ENCODE measurements around the genes CORO7, ZNF500 and ROGDI.

DNA sequence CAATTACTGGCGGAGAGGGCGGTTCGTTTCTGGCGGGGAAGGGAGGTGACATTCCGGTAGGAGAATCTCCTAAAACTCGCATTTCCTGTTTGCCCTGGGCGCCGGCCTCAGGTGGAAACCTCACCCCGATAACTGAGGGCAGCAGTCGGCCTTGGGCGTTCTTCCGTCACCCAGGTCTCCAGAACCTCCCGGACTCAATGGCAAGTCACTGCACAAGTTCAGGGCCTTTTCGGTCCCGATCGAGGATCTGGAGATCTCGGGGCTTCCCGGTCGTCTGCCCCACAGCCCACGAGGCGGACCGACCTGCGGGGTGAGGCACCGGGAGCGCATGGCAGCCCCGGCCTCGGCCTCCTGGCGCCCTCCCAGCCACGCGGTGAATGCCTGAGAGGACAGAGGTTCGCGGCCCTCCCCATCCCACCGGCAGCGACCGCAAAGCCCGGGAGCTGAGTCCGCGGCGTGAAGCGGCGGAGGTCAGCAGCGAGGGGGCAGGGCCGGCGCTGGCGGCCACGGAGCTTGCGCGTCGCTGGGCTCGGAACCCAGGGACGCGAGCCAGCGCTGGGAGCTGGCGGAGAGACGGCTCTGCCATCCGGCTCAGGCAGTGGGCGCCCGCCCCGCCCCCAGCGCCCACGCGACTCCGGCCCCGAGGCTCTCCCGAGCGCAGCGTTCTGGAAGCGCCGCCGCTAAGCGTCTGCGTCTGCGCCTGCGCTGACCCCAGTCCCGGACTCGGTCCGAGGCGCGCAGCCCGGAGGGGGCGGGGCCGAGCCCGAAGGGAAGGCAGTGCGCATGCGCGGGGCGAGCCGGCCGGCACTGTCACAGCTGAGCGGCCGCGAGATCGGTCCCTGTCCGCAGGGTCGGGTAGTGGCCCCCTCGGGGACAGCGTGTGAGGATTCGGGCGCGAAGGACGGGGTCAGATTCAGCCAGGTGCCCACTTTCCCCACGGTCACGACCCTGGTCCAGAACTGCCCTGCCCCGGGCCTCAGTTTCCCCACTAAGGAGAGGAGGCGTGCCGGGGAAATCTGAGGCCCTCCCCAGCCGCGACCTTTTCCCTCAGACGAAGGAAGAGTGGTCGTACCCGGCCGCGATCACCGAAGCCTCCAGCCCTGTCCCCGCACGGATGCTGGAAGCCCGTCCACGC, 58.2 kb downstream of the SRL start:
- RRBS, result 5% methylated on average over 80 of the region's 118 CpGs

- RRBS, result no CpG with 5 or more reads among the region's 19 CpGs
These were observed 2.3 kb downstream of the SRL start for GRCh38 chr16:4239545-4240089.

DNA sequence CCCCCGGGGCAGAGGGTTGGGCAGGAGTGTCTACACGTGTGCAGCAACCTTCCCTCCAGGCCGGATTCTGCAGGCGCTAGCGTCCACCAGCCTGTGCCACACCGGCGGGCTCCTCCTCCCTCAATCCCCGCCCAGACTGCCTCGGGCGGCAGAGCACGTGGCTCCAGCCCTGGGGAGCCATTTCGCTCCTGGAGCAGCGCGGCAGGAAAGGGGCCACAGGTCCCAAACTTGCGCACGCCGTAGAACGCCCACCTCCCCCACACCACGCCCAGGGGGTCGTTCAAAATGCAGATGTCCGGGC, 1.7 kb downstream of the TFAP4 start:
- RRBS, result 6% methylated on average over 3 of the region's 21 CpGs

DNA sequence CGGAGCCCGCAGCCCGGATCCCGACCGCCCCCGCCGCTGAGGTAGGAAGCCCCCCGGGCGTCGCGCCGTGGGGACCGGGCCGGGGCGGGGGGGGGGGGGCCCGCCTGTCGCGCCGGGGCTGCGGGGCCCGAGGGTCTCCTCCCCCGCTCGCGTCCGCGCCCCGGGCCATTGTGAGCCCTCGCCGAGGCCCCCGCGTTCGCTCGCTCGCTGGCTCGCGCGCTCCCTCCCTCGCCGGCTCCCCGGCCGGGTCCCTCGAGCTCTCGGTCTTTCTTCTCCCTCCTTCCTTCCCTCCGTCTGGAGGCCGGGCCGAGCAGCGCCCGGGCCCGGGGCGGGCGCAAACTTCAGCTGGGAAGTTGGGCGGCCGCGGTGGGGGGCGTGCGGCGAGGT, 340 bp downstream of the GLIS2 start:
- RRBS, result 1% methylated on average over 36 of the region's 57 CpGs

DNA sequence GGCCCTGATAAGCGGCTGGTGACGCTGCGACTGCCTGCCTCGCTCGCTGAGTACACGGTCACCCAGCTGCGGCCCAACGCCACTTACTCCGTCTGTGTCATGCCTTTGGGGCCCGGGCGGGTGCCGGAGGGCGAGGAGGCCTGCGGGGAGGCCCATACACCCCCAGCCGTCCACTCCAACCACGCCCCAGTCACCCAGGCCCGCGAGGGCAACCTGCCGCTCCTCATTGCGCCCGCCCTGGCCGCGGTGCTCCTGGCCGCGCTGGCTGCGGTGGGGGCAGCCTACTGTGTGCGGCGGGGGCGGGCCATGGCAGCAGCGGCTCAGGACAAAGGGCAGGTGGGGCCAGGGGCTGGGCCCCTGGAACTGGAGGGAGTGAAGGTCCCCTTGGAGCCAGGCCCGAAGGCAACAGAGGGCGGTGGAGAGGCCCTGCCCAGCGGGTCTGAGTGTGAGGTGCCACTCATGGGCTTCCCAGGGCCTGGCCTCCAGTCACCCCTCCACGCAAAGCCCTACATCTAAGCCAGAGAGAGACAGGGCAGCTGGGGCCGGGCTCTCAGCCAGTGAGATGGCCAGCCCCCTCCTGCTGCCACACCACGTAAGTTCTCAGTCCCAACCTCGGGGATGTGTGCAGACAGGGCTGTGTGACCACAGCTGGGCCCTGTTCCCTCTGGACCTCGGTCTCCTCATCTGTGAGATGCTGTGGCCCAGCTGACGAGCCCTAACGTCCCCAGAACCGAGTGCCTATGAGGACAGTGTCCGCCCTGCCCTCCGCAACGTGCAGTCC, 10.9 kb downstream of the VASN start:
- RRBS, result no CpG with 5 or more reads among the region's 44 CpGs

DNA sequence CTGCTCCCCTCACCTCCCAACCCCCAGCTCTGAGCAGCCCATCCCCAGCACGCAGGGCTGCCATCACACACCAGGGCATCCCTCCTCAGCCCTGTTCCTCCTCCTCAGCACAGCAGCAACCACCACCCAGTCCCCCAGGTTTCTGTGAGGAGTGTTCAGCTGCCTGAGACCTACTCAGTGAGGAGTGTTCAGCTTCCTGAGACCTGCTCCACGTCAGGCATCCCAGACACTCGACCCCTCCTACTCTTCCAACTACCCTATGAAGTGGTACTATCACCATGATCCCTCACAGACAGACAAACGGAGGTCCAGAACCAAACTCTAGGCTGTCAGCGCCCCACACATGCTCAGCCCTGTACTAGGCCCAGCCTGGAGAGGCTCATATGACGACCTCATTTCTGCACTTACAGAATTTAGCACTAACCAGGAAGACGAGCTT, 21.0 kb downstream of the CORO7 start:
- RRBS, result no CpG with 5 or more reads among the region's 7 CpGs

DNA sequence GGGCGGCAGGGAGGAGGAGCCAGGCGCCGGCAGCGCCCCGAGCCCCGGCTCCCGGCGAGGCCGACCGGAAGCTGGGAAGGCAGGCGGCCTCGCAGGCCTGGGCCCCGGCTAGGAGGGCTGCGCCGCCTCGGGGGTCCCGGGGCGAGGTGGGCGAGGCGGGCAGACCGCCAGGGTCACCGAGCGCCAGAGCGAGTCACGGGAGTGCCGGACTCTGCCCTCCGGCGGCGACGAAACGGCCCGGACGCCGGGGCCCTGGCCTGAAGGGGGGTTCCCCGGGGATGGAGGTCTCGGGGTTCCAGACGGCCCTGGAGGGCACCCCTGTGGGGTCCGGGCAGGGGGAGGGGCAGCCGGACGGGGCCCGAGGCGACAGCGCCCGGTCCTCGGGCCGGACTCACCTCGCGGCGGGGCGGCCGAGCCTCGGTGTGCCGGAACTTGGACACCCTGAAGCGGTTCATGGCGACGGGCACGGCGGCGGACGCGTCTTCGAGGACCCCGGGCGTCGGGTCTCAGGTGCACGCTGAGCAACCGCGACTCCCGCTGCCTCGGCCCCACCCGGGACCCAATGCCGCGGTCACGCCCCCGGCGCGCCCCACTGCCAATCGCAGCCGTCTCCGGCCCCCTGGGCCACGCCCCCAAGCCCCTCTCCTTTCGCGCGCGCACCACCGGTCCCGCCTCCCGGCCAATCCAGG, at the start of gene CORO7:
TSS of gene CORO7 (minus strand) at position 533 of the 689 bp plus-strand sequence.
- RRBS, result 2% methylated on average over 51 of the region's 88 CpGs

DNA sequence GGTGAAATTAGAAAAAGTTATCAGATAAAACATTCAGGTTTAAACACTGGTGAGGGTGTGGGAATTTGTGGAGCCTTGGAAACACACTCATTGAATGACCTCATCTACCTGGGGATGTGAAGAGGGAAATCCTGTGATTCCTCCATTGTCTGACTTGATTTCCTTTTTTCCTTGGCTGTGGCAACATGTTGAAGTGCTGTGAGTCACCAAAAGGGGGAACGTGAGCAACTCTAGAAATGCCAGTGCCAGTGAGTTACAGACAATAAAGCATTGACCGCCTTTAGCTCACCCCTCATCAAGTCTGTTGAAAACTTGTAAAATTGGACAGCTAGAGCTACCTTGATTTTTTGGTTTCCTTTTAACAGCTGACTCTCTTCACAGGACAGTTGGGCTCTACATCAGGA, 1.8 kb downstream of the HMOX2 start:
- RRBS, result no CpG with 5 or more reads among the region's 2 CpGs

DNA sequence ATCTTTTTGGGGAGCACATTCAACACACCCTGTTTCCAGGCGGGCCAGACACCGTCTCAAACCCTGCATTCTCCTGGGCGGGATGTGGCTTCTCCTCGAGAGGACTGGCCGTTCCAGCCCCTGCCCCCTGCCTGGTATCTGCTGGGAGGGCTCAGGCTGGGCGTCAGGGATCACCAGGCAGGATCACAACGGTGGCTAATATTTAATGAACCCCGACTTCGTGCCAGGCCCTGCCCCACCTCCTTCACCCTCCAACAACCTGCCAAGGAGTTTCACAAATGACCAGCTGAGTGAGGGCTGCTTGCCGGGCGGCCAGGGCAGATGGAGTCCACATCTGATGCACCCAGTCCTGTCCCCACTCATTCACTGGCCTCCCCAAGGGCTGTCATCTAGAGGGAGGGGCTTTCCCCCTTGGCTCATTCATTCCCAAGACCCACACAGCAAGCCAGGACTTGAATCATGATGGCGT, 17.6 kb downstream of the UBALD1 start:
- RRBS, result no CpG with 5 or more reads among the region's 12 CpGs

DNA sequence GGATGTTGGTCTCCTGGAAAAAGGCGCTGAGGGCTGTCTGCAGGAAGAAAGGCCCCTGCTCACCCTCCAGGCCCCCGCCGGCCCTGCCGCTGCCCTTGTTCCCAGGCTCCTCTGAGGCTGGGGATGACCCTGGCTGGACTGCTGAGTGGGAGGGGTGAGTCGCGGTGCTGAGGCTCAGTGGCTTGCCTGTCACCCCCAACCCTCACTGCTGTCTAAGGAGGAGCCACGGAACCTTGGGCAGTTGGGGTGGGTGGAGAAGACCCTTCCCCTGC, 4.2 kb downstream of the UBALD1 start:
- RRBS, result 75% methylated on average over 2 of the region's 7 CpGs

DNA sequence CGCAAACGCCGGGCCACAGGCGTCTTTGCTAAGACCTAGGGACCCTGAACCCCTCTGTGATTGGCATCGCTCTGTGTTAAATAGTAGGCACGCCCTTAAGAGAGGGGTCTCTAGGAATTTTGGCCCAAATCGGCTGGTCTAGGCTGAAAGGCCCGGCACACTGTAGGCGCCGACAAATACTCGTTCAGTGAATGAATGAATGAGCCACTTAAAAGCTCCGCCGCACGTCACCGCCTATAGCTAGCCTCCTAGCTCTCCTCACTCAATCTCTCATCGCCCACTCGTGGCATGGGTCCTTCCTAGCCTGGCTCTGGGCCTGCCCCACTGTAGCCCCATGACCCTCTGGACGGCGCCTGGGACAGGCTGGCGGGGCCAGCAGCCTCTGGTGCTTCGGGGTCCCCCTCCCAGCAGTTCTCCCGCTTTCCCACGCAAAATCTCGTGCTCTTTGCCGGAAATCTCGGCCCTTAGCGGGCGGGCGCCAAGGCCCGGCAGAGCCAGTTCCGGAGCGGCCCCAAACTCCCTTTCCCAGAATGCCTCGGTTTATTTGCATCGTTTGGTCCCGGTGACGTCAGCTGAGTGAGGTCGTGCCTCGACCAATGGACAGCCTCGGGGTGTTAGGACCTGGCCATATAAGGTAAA, 1.2 kb upstream of the UBALD1 start:
- RRBS, result under 1% methylated on average over 8 of the region's 39 CpGs

- RRBS, result no CpG with 5 or more reads among the region's 10 CpGs
These were observed 25.0 kb upstream of the NUDT16L1 start for GRCh38 chr16:4668276-4668912.

- RRBS, result no CpG with 5 or more reads among the region's 43 CpGs
These were observed 5.1 kb downstream of the NUDT16L1 start for GRCh38 chr16:4698229-4699144.

DNA sequence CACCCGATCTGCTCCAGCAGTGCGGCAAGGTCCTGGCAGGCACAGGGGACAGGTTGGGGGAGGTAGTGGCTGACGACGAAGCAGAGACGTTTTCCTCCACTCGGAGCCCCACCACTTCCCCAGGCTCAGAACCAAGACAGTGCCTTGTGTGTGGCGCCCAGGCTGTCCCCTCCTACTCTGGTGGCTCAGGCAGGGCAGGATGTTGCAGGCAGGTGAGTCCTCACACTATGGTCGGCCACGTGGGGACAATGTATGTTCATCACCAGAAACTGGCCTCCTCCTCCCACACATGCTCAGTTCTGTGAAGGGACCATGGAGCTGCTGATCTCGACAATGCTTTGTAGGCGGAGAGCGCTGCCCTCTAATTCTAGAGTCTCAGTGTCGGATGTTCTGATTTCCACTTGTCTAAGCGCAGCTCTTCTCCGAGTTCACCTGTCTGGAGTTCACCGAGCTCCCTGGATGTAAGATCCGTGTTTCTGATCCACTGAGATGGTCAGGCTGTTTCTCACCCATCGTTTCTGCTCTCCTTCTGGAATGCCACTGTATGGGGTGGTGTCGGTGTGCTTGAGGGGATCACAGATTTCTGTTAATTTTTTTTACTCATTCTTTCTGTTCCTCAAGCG, 5.9 kb downstream of the NUDT16L1 start:
- RRBS, result no CpG with 5 or more reads among the region's 20 CpGs

DNA sequence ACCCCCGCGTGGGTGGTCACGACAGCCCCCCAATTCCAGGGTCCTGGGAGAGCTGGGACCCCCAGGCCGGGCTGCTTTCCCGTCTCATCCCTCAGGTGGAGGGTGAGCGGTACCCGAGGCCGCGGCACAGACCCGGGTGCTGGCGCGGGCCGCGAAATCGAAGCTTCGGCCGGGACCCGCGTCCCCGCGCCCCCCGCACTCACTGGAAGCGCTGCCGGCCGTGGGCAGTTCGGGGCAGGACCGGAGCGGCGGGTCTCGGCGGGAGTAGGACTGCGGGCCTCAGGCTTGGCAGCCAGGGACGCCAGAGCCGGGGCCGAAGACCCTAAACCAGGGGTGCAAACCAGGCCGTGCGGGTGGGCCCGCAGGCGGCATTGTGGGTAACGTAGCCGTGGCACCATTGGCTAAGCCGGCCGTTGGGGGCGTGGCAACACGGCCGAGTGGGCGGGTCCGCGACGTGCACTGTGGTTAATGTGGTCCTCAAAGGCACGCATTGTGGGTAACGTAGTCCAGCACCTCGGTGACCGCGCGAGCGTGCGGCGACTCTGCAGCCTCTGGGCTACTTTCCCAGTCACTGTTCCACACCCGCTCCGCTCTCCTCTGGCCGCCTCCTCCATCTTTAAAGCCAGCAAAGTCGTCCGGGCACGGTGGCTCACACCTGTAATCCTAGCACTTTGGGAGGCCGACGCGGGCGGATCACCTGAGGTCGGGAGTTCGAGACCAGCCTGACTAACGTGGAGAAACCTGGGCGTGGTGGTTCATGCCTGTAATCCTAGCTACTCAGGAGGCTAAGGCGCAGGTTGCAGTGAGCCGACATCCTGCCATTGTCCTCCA, at the start of gene ZNF500:
TSS of gene ZNF500 (minus strand) at position 349 of the 831 bp plus-strand sequence.
- RRBS, result 1% methylated on average over 33 of the region's 75 CpGs

GRCh38 chr16:4768520-4769243, 1.7 kb upstream of the ZNF500 start:
- RRBS, result 3% methylated on average over 15 of the region's 48 CpGs

DNA sequence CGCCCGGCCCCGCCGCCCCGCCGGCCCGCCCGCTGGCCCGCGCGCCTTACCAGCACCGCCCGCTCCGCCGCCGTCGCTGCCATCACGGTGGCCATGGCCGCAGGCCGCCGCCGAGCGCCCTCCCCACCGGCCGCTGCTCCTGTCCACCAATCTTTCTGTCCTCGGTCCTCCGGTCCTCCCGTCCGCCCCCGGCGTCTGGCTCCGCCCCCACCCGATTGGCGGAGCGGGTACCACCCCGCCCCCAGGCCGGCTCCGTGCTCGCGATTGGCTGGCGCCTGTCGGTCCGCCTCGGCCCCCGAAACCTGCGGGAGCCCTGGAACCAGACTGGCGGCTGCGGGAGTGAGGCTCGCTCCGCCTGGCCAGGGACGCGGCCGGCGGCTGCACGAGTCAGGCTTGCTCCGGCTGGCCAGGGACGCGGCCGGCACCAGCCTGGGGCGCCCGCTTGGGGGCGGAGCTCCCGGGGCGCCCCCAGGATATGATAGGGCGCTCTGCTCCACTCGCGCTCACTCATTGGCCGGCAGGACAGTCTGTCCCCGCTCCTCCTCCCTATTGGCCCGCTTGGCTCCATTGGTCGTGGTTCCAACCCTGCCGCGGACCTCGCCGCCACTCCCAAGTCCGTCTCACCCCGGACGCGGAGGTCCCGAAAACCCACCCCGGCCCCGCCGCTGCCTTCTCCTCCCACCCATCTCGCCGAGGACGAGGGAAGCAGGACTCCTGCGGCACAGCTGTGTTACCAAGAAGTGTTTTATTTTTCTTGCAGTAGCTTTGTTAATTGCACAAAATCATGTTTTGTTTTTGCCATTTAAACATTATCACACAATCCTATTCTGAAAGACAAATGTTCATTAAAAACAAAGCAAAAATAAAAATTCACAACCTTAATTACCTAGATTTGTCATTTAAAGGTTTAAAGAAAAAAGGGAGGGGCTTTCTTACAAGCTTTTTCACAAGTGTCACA, at the start of gene ROGDI:
TSS of gene ROGDI (minus strand) at position 157 of the 958 bp plus-strand sequence.
- RRBS, result 1% methylated on average over 51 of the region's 87 CpGs

- RRBS, result 94% methylated on average over 4 of the region's 26 CpGs
These were observed 38.3 kb downstream of the UBN1 start for GRCh38 chr16:4885418-4886156.

DNA sequence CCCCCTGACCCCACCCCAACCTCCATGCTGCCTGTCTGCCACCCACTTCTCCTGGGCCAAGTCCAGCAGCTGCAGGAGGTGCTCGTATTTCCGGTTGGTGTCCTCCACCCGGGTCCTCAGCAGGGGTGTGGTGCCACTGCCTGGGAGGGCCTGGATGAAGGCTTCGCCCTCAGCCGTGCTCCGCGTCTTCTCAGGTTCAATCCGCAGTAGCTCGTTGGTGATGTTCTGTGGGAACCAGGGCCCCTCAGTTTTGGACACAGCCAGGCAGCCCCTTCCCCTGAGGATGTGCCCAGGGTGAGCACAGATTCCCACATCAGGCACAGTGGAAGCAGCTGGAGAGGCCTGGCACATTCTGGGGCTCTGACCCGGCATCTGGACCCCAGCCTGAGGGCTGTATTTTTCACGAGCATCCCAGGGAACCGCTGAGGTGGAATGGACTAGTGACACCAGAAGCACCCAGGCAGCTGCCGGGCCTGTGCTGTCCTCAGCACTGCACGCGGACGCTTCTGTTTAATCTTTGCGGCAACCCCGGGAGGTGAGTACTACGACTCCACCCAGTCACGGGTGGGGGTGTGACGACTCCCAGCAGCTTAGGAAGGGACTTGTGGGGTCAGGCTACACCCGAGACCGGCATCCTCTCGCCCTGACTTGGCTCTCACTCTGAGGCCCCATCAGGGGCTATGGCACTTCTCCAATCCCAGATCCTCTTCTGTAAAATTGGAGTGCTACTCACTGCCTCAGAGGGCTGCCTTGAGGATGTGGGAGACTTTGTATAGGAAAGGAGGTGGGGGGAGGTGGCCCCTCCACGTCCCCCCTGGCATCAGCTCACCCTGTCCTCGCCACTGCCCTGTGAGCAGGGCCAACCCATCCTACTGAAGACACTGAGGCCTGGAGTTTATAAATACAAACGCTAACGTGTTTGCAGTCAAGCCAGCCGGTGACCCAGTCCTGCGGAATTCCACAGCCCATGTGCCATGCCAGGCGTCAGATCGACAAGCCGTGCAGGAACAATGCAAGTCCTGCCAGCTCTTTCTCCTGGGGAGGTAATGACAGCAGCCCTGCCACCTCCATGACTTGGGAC, 44.6 kb downstream of the PPL start:
- RRBS, result 55% methylated on average over 2 of the region's 33 CpGs

DNA sequence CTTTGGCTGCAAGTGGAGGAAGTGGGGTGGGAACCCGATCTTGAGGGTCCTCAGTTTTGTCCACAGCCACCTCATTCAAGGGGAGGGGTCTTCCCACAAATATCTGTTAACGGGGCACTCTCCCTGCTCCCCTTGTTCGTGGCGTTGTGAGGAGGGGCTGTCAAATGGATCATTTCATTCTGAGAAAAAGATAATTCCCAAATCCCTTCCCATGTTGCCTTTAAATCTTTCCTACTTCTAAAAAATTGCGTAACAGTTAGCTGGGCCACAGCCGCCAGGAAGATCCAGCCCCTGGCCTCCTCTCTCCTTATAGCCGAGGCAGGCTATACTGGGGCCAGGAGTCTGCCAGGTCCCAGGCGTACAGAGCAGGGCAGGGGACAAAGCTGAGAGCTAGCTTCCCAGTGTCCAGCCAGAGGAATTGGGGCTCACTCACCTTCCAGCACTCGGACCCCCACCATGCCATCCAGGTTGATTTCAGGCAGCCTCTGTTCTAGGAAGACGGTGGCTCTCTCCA, 431 bp downstream of the C16orf89 start:
- RRBS, result no CpG with 5 or more reads among the region's 10 CpGs

Measured in Ishikawa (cell line).